Tongue (tissue), 2 donors: ENCODE measurements around the genes SLC10A6 and SPARCL1.

GRCh38 chr4:84733332-84733761 is 150.4 kb downstream of the CDS1 start:
- RAMPAGE, long total RNA = no peak

- RAMPAGE, long total RNA = no peak
Measured at GRCh38 chr4:84870255-84870832, 96.1 kb downstream of the WDFY3 start.

DNA sequence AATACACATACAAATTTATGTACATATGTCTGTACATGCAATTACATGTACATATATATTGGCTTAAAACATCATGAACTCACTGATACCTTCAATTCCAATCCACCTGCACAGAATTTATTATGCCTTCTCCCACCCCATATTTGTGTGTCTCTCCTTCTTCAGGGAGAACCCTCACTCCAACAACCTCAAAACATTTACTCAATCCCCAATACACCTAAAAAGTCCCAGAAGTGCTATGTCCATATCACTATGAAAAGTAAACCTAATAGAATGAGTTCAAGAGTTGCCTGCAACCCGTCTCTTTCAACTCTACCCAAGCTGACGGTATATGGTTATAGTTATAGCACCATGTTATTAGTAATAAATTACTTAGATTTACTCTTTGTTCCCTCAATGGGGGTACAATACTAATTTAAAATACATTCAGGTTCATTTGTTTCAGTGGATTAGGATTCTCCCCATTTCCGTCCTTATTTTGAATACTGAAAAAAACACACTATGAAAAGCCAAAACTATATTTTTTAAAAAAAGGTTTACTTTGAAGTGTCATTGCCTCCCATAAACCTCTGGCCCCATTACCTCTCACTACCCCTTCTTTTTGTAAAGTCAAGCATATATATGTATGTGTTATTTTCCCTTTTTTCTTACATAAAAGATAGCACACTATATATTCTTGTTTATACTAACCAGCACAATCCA is 26.4 kb downstream of the WDFY3 start:
- RAMPAGE, long total RNA = no peak

DNA sequence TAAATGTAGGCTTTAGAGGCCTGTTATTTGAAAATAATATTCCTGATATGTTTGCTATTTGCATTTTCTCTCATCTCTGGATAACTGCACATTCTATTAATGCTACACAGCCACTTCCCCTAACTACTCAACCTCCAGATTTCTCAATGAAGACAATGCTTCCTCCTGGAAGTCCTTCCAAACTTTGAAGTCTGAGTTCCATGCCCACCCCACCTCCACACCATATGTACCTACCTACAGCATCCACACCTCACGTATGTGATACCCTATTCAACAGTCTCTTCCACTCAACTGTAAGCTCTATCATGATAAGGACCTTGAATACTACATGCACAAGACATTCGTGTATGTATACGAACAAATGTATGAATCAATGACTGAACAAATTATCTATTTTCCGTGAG is 6.4 kb downstream of the WDFY3 start:
- RAMPAGE, long total RNA = no peak

DNA sequence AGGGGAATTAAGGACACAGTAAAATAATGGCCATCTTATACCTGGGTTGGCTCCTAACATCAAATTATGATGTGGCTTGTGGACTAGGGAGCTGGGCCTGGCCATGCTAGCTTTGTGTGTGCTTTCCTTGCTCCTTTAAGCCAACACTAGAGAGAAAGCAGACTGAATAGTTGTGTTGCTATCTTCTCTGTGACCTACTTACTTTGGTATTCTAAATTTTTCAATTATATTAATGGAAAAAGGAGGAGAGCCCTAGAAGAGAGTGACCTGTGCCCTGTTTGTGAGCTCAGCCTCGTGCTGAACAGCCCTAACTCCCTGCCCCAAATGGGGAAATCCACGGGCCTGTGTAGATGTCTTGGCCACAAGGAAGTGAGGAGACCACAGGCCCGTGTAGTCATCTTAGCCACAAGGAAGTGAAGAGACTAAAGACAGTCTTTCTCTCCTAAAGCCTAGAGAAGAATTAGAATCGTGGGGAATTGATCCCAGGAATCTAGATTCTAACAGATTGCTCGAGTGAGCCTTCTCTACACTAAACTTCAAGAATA is 23.3 kb downstream of the ARHGAP24 start:
- RAMPAGE, long total RNA = no peak

GRCh38 chr4:85514383-85514776 is 39.4 kb downstream of the ARHGAP24 start:
- RAMPAGE, long total RNA = no peak

DNA sequence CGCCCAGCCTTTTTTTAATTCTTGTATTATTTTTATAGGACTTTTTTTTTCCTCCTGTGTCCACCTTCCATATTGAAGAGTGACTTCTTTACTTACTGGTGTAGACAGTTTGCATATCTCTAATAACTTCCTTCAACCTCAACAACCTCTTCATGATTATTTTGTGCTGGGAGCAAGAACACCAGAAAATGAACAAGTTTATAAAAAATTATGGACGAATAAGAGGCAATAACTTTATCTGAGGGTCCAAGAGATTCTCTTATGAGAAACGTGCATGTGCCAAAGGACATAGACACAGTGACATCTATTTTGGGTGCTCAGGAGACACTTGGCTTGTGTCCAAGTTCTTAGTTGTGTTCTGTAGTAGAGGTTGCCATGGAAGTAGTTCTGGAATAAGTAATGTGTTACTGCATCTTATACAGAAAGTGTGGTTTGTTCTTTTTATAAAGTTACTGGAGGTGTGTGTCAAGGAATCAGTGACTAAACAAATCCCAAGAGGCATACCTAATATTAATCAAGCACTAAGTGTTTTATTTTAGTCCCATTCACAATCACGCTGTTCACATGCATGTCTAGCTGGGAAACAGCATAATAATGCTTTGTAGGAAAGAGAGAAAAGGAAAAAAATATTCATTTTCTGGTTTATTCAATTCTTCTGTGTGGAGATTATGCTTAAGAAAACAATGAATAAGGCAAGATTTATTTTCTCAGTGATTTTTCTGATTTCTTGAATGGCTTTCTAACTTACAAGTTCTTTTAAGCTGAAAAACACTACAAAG is 305.7 kb downstream of the ARHGAP24 start:
- RAMPAGE, long total RNA = no peak

- RAMPAGE, long total RNA = no peak
Measured at GRCh38 chr4:85932273-85932742, 427.5 kb downstream of the MAPK10 start.

DNA sequence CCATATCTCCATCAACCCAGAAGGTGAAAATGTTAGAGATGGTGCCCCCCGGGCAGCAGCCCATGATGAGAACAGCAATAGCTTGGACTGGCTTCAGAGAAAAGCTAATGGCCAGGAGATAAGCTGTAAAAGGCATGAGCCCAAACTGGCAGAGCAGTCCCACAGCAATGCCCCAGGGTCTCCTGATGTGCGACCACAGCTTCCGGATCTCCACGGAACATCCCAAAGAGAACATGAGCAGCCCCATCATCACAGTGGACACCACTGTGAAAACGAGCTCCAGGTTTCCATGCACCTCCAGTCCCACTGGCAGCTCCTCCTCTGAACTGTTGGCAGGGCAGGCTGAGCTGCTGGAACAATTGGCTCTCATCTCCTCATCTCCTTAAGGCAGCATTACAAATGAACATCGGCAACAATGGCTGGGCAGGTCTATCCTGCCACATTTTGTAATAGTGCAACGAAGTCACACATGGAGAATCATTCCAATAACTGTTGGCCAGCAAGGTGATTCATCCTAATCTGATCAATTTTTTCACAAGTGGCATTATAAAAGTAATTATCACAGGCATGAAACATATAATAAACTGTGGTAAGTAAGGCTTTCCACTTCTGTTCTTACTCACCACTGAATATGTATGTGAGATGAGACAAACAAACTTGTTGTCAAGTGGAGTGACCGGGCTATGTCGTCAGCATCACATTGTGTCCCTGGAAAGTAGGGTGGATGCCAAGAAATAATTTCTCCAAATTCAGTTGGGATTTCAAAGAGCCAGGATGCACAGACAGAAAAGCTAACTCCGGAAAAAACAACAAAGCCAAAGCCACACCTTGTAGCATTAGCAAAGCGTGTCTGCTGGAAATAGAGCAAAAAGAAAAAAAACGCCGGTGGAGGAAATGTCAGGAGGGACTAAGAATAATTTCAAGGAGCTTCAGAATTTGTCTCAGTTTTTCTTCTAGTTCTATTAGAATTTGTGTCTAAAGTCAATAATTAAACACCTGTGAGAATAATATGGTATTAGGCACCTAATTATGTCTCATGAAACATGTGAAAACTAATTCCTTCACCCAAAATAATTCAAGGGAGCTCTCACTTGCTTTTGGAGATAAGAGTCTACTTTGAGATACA is at the start of gene SLC10A6:
TSS of gene SLC10A6 (minus strand) at position 639 of the 1,126 bp plus-strand sequence.
- RAMPAGE, long total RNA = no peak

DNA sequence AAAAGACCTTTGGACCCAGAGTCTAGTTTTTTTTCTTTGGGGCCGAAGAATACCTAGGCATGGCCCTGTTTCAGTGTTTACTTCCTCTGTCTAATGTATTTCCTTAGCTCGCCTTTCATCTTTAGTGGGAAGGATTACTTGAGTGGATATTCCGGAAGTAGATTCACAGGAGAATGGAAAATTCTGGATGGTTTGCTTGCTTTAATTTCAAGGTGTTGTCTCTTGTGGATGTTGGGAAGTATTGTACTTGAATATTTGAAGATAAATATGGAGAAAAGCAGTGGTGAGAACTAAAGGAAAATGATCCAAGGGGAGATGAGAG is 1.7 kb downstream of the AFF1 start:
- RAMPAGE, long total RNA = no peak

GRCh38 chr4:87132003-87132752 is 88.2 kb downstream of the KLHL8 start:
- RAMPAGE, long total RNA = no peak

DNA sequence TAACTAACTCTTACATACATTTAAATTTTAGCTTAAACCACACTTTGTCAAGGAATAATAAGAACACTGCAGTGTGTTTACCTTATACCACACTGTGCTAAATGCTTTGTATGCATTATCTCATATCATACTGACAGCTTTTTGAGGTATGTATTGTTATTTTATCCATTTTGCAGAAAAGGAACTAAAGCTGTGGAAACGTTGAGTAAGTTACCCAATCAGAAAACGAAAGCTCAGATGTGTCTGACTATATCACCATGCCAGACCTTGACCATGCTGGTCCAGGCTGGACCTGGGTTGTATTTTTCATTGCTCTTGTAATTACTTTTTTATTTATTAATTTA is 2.1 kb downstream of the HSD17B11 start:
- RAMPAGE, long total RNA = no peak

GRCh38 chr4:87409205-87409981 is 13.0 kb upstream of the NUDT9 start:
- RAMPAGE, long total RNA = no peak

DNA sequence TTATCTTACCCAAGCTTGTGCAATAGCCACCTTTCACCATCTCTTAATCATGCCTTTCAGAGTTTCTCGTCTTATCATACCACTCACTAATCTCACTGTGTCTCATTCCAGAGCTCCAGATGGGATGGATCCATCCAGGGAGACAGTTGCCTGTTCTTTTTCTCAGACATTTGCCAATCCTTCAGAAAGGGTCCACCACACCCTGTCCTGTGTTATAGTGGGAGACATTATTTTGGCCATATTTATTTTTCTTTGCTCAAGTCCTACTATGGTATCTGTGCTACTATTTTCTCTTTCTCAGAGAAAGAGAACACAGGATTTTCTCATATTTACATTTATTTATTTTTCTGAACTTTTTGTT is 12.4 kb downstream of the SPARCL1 start:
- RAMPAGE, long total RNA = no peak

DNA sequence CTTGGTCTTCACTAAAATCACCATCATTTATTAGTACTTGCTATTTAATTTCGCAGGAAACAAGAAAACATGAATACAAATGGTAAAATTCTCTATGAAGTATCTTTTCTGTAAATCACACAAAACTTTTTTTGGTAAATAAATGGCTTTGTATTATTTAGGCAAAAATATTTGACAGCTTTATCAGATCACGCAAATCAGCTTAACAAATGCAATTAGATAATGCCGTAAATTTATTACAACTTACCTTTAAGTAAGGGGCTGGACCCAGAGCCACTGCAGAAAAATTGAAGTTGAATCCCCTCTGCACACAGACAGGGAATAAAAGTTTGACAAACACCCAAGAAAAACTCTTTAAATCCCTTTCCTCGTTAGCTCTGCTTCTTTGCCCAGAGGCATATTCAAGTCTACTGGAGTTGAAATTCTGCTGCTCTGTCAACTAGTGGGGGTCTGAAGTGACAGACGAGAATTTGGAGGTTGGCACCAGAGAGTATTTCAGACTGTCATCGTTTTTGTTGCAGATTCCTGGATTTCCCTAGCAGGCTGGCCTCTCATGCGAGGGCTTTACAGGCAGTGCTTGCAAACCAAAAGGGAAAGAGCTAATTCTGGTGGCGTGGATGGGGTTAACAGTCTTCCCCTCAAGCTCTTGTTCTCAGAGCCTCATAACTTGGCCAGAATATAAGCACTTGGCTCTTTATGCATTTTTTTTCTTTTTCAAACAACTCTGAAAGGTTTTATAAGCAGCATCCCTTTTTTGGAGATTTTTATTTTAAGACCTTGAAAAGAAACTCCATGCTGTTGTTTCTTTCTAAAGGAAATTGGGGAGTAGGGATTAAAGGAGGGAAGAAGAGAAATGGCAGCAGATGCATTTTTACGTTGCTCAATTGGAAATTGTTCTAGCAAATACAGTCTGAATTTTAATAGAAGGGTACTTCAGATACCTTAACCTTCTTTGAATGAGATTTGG is at the start of gene SPARCL1:
TSS of gene SPARCL1 (minus strand) at position 579 of the 967 bp plus-strand sequence.
- RAMPAGE, long total RNA = start-site peak on the minus strand centred at position 462 of the sequence, 386 bp wide, 3,892 and 1,429 reads in 2 replicates

DNA sequence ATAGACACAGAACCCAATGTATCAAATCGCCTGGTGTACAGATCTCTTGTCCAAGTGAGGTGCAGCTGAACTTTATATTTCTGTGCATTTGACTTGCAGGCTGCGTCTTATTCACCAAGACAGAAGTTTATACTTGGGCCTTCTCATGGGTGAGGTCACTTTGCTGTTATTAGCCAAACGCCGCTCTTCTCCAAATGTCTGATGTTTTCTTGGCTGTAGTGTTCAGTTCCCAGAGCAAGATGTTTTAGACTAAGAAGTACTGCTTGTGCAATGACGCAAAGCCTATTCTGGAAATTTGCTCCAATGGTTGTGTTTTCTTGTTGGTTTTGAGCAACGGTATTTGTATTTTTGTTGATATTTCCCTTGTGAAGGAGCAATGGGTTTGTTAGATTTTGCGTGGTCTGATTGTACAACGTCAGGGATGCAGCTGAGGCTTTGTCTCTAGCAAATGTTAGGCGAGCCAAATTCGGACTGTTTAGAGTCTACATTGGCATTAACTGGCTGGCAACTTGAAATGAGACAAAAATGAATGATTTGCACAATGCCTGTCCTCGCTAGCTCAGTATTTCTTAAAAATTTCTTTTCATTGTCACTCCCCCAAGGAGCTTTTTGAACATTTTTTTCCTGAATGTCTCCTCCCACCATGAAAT is 11.4 kb upstream of the SPARCL1 start:
- RAMPAGE, long total RNA = no peak

- RAMPAGE, long total RNA = no peak
Measured at GRCh38 chr4:87716221-87716932, 66.3 kb downstream of the DMP1 start.

DNA sequence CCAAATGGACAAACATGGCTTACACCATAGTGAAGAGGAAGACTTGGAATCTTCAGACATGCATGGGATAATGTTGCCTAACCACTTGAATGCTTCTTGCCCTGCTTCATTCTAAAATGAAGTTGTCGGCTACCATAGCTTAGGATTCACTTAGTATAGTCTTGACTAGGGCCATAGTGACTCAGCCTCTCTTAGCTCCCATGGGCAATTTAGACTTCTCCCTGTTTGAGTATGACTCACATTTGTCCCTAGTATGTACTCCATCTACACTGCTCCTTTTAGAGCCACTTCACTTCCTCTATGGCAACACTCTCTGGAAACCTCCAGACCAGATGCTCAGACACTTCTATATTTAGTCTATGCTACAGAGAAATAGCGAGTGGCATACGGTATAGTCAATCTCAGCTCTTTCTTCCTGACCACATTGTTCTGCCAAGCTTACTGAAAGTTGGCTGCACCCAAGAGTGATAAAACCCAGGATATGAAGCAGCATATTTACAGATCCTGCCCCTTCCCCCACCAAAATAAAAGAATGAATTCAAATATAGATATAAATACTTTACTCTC is 11.2 kb downstream of the MEPE start:
- RAMPAGE, long total RNA = no peak

GRCh38 chr4:88008679-88009295 is 1.4 kb downstream of the PKD2 start:
- RAMPAGE, long total RNA = no peak

GRCh38 chr4:88027461-88028016 is 20.1 kb downstream of the PKD2 start:
- RAMPAGE, long total RNA = no peak